A172 (cell line): ENCODE measurements around the genes MAGEE2, ATRX, PGK1 and SH3BGRL.

GRCh38 chrX:73852040-73852507, 289.1 kb downstream of the CHIC1 start:
- RAMPAGE, long total RNA, result no peak

GRCh38 chrX:73943513-73944641, 360.1 kb upstream of the ZCCHC13 start:
- RAMPAGE, long total RNA, result start-site peak on the plus strand at chrX:73944322-73944347, 319 and 531 reads in 2 replicates

DNA sequence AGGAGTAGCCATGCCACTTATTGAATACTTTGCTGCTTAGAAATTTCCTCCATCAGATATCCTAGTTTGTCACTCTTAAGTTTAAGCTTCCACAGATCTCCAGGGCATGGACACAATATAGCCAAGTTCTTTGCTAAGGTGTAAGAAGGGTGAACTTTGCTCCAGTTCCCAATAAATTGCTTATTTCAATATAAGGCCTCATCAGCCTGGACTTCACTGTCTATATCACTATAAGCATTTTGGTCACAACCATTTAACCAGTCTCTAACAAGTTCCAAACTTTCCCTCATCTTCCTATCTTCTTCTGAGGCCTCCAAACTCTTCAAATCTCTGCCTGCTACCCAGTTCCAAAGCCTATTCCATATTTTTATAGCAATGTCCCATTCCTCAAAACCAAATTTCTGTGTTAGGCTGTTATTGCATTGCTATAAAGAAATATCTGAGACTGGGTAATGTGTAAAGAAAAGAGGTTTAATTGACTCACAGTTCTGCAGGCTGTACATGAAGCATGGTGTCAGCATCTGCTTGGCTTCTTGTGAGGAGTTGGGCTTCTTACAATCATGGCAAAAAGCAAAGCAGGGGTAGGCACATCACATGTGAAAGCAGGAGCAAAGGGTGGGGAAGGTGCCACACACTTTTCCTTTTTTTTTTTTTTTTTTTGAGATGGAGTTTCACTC, 213.3 kb upstream of the ZCCHC13 start:
- RAMPAGE, long total RNA, result no peak

DNA sequence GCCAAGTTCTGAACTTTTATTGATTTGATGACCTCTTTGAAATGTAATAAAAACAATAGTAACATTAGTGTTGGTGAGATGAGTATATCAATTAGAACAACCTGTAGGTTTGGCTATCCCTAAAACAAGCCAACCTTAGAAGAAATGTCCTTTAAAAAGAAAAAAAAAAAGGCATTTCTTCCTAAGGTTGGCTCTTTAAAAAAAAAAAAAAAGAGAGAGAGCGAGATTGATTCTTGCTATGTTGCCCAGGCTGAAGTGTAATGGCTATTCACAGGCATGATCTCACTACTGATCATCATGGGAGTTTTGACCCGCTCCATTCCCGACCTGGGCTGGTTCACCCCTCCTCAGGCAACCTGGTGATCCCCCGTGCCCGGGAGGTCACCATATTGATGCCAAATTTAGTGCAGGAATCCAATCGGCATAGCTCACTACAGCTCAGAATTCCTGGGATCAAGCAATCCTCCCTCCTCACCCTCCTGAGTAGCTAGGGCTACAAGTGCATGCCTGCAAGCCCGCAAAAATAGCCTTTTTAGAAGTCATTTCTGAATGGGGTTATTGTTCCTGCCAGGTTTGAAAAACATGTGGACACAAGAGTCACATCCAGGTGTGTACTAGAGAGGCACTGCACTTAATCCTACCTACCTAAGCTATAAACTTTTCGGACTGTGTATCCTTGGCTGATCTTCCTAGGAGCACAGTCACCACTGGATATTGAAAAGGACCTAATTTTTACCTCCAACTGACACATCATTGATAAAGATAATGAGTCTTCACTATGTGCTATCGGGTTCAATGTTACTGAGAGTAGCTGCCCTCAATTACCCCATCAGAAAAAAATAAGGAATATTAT, 61.4 kb upstream of the ZCCHC13 start:
- RAMPAGE, long total RNA, result no peak

DNA sequence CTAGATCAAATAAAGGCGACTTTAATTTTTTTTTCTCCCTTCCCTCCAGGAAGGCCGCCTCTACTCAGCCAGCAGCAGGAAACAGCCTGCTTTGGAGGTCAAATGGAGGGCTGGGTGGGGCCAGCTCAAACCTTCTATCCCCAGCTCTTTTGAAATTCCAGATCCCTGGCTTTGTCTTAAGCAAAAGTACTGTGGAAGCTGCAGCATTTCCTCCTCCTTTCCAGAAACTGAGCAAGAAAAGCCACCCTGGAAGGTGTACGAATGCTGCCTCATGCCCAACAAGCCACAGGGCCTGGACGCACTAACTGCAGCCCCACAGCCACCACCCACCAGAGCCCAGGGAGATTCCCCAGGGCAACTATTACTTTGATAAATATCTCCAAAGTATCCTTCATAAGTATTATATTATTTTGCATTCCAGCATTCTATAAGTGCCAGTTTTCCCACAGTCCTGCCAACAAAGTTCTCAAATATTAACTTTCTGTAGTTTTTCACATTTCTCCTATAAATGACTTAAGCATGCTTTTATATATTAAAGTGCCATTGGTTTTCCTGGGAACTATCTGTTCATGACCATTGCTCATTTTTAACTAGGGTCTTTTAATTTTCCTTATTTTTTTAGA, 55.0 kb upstream of the ZCCHC13 start:
- RAMPAGE, long total RNA, result no peak

- RAMPAGE, long total RNA, result no peak
Measured at GRCh38 chrX:74291704-74292866, 11.9 kb upstream of the ZCCHC13 start.

GRCh38 chrX:74658809-74659308, 44.4 kb upstream of the RLIM start:
- RAMPAGE, long total RNA, result no peak

DNA sequence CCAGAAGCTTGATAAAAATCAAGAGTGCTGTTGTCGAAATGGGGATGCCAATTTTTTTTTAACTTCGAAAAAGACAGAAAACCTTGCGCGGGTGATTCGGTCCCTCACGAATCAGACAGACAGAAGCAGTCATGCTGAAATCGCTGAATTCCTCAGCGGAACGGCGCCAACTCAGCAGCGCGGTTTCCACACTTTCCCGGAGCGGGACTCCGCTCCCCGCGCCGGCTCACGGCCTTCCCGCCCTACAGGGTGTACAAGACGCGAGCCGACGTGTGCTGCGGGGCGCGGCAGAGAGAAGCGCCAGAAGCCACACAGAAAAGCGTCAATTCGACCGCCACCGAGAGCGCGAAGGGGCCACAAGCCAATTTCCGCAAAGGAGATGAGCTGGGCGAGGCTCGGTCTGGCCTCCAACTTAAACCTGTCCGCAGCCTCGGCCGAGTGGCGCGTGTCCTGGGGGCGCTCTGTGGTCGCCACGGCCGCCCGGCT, 1.3 kb downstream of the NEXMIF start:
- RAMPAGE, long total RNA, result no peak

DNA sequence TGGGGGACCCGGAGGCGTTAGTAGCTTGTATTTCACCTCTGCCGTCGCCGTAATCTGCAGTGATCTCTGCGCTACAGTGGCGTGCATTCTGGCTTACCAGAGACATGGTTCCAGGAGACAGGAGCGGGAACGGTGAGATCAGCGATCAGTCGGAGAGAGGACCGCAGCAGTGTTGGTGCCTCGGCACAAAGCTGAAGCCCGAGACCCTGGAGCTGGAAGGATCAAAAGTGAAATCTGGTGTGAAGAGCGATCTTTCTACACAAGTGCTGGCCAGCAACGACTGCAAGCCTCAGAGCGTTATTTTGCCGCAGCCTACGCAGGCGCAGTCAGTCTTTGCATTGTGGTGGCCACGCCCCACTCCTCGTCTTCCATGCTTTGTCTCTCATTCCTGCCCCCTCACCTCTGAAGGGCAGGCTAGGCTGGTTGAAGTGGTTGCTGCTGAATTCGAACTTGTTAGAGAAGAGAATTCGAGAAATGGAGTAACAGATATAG, at the start of gene MAGEE2:
MAGEE2 (minus strand) TSS at position 309 of the 492 bp plus-strand sequence.
- RAMPAGE, long total RNA, result no peak

DNA sequence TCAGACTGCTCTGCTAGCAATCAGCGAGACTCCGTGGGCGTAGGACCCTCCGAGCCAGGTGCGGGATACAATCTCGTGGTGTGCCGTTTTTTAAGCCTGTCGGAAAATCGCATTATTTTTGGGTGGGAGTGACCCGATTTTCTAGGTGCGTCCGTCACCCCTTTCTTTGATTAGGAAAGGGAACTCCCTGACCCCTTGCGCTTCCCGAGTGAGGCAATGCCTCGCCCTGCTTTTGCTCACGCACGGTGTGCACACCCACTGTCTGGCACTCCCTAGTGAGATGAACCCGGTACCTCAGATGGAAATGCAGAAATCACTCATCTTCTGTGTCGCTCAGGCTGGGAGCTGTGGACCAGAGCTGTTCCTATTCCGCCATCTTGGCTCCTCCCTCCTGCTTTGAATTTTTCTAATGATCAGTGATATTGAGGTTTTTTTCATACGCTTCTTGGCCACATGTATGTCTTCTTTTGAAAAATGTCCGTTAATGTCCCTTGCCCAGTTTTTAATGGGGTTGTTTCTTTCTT, 298.2 kb downstream of the MAGEE1 start:
- RAMPAGE, long total RNA, result no peak

- RAMPAGE, long total RNA, result no peak
Measured at GRCh38 chrX:77681342-77681909, 104.6 kb downstream of the ATRX start.

- RAMPAGE, long total RNA, result start-site peak on the minus strand at chrX:77786208-77786229, 99 and 84 reads in 2 replicates
Measured at GRCh38 chrX:77785342-77786676, at the start of gene ATRX. Gene ATRX (minus strand): TSS chrX:77786216.

- RAMPAGE, long total RNA, result start-site peak on the plus strand at chrX:78104233-78104282, 1,011 and 1,242 reads in 2 replicates
Measured at GRCh38 chrX:78104128-78104531, at the start of gene PGK1. Gene PGK1 (plus strand): TSS chrX:78104248.

DNA sequence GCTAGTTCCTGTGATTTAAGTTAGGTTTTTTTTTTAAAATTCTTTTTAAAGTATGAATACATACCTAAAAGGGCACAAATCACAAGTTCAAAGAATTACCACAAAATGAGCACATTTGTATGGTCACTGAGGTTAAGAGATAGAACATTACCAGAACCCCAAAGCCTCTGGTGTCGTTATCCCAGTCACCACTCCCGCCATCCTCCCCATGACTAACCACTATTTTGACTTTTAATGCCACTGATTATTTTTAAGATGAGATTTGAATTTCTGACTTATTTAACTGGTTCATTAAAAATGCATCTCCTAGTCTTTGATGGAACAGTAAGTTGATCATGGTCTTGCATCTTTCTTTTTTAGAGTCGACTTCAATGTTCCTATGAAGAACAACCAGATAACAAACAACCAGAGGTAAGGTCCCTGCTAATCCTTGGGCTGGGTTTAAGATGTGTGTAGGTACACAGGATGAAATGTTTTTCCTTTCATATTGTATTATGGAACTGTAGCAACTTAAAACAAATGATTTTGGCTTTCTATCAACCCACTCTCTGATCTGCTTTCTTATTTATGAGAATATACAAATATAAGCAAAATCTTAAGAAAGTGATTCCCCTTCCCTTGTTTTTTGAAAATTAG, 5.6 kb downstream of the PGK1 start:
- RAMPAGE, long total RNA, result no peak

- RAMPAGE, long total RNA, result no peak
Measured at GRCh38 chrX:80676455-80677464, 132.9 kb downstream of the BRWD3 start.

DNA sequence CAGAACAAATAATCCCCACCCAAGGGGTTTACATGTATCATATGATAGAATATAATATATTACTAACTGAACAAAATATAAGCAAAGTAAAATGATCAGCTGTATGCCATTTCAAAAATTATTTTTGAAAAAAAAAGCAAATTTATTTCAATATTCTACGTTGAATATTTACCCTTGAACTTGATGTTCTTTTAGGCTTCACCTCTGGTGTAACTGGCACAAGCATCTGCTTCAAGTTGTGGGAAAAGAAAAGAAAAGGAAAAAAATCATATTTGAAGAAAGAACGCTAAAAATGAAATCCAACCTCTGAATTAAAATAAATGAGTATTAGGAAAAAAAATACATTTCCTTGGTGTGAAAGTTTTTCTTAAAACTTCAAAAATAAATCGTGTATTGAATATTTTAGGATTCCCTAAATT, 83.4 kb downstream of the HMGN5 start:
- RAMPAGE, long total RNA, result no peak

- RAMPAGE, long total RNA, result start-site peak on the plus strand at chrX:81202017-81202142, 309 and 718 reads in 2 replicates
Measured at GRCh38 chrX:81201607-81202726, at the start of gene SH3BGRL. Gene SH3BGRL (plus strand): TSS chrX:81202102.

- RAMPAGE, long total RNA, result no peak
Measured at GRCh38 chrX:85089719-85090407, 86.2 kb downstream of the APOOL start.

GRCh38 chrX:86725824-86726153, 577.5 kb downstream of the DACH2 start:
- RAMPAGE, long total RNA, result no peak

DNA sequence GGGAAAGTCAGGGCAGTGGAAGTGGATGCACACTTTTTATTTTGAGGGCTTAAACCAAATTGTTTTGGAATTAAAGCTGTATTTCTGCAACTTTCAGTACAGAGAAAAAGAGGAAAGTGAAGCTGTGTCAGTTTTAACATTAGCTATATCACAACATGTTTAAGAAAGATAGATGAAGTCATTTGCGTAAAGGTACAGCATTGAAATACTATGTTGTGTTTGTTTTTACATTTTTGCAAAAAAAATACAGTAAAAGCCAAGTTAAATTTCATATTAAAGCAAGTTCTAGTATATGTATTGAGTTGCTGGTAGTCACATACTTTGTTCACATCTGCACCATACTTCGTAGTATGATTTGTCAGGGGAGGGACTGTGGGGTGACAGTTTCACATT, 194.0 kb downstream of the TGIF2LX start:
- RAMPAGE, long total RNA, result no peak